H7 (cell line): ENCODE data around the gene CDK13.

GRCh38 chr7:39353476-39354453, 212.4 kb upstream of the YAE1 start:
- RAMPAGE, long total RNA: no peak

DNA sequence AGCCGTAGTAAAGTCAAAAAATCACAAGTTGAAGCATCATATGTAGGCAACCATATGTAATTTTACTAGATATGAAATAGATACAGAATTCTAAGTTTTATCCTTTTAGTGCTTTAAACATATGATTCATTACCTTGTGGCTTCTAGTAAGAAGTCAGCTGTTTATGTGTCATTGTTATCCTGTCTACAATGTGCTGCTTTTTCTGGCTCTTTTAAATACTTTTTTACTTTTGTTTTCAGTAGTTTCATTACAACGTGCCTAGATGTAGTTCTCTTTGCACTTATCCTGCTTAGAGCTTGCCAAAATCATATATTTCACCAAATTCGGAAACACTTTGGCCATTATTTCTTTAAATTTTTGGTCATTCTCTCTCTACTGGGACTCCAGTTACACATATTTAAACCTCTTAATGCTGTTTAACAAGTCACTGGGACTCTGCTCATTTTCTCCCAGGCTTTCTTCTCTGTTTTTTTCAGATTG, 26.4 kb downstream of the YAE1 start:
- RAMPAGE, long total RNA: no peak

DNA sequence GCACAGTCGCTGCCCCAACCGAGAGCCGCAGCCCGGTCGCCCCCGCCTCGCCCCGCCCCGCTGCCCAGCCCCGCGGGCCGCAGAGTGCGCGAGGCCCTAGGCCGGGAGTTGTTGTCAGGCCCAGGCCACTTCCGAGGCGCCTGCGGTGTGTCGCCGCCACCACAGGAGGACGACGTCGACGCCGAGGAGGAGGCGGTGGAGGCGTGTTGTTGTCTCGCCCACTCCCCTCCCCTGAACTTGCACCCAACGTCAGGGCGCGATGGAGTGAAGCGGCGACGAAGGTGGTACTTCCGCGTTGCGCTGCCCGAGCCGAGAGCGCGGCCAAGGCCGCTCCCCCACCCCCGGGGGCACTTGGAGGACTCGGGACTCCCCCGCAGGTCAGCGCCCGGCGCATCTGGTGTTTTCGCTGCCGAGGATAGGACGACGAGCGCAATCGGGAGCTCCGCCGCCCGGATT, at the start of gene CDK13:
CDK13 (plus strand) TSS at position 287 of the 456 bp plus-strand sequence.
- RAMPAGE, long total RNA: no peak

DNA sequence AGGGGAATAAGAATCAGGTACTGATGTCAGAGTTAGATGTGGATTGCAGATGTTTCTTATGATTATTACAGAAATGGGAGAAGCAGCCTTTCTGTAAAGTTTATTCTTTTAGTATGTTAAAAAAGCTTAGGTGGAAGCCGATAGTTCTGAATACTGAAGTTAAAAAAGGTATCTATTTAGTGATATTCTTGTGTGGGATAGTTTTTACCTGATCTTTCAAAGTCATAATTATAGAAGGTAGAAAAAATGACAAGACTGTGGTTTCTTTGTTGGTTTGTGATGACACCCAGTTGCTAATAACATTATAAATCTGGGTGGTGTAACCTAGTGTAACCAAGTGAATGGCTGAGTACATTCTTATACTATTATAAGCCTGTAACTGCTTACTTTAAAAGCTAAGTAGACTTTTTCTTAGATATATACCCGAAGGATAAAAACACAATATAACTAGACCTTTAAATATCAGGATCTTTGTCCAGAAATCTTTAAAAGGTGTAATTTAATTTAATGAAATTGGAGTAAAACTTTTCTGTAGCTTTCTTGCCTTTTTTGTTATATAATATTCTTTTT, 2.3 kb downstream of the CDK13 start:
- RAMPAGE, long total RNA: no peak

DNA sequence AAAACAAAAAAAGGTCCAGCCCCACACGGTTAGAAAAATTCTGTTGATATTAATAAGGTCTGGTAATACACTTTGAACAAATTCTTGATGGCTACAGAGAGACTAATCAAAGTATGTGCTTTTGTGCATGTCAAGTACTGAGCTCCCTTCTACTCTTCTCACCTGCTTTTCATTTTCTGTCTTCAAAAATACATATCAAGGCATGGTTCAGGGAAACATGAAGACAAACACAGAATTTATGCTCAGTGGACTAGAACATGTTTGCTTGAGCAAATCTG, 21.8 kb downstream of the CDK13 start:
- RAMPAGE, long total RNA: no peak

GRCh38 chr7:39987570-39988289, 37.7 kb downstream of the CDK13 start:
- RAMPAGE, long total RNA: no peak

- RAMPAGE, long total RNA: no peak
Measured at GRCh38 chr7:40087963-40088312, 46.5 kb downstream of the MPLKIP start.

DNA sequence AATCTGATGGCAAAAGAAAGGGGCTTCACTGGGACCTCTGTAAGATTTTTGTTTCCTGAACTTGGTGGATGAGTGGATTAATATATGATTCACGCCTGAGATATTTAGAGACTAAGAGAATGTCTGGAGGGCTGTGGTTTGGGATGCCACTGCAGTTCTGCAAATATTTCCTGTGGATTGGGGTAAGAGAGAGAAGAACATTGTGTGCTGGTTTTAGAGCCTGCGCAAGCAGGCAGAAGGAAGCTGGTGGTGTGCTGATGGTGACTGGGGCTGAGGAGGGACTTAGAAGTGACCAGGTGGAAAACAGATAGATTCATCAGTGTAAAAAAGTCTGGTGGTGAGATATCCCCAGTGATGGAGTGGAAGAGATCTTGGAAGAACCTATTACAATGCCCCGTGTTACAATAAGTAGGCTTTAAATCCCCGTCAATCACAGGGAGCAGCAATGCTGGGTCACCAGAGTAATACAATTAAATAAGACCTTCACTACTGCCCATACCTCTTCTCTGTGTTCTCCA, 87.1 kb downstream of the SUGCT start:
- RAMPAGE, long total RNA: no peak

DNA sequence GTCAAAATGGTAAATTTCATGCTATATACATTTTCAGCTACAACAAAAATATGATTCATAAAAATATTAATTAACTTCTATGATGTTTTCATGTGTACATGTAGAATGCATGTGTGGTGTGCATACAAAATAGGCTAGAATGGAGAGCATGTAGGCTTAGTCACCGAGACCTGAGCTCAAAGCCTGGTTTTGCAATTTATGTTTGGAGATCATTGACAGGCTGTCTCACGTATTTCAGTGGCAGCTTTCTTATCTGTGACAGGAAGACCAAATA, 625.7 kb downstream of the SUGCT start:
- RAMPAGE, long total RNA: no peak

DNA sequence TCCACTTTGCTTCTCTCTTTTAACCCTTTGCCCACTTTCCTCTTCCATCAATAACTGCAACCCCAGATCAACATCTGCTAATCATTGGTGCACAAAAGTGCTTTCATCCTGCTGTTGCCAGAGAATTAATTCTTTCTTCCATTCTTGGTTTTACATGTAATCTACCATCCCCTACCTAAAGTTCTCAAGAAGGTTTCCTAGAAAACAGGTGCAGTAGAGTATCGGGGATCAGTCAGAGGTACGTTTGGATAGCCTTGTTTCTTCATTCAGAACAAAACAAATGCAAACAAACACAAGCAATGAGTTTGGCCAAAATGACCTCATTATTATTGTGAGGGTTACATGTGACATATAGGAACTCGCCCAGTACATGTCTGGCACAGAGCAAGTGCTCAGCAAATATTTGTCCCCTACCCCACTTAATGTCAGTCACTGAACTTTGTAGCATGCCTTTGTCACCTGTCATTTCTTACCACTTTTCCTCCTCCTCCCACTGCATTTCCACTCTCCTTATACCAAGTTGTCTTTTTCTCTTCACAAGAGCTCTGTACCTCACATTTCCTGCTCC, 236.3 kb downstream of the INHBA start:
- RAMPAGE, long total RNA: no peak

GRCh38 chr7:41689184-41690436, 13.3 kb downstream of the INHBA start:
- RAMPAGE, long total RNA: no peak

DNA sequence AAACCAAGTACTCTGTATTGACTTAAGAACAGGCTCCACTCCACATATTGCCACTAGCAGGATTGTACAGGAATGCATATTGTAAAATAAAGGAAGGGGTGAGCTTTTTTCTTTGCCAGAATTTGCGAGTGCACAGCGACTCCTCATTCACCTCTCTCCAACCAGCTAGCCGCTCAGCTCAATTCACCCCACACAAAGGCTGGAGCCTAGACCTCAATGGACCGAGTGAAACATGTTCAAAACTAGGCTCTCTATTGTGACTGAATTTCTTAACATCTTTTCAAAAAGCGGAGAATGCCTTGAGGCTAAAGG, 84.3 kb downstream of the GLI3 start:
- RAMPAGE, long total RNA: no peak

DNA sequence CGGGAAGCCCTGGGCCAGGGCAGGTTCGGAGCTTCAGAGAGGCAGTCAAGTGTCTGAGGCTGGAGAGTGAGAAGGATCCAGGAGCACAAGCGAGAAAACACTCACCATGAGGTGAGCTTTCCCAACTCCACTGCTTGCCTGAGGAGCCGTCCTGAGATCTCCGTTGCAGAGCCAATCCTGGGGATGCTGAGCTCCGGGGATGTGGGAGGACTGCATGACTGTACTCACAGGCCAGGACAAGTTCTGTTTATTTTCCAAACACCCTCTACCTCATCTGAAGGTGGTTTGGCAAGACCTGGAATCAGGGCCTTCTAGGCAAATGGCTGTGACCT, 38.7 kb downstream of the GLI3 start:
- RAMPAGE, long total RNA: no peak

DNA sequence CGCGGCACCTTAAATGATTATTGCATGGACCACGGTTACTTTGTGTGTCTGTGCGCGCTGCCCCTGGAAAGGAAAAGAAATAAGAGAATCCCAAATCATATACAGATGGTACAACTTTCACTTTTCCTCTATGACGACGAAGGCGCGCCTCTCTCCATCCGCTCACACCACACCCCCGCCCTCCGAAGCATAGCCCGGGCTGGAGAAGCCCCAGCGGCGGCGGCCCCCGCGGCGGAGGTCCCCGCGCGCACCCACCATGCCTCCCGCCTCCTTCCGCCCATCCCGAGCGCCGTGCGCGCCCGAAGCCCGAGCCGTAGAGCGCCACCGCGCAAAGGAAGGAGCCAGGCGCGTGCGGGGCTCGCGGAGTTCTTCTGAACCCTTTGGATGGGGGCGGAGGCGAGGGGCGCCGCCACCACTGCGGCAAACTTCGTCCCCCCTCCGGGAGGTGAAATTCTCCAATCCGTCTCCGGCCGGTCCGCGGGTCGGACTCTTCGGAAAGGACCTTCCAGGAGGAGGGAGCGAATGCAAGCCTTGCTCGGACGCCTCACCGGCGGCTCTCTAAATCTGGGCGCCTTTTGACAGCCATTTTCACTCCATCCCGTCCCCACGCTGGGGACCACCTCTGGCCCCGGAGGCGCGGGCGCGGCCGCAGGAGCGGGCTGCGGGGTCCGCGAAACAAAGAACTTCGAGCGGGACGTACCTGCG, 586 bp downstream of the GLI3 start:
- RAMPAGE, long total RNA: no peak

- RAMPAGE, long total RNA: no peak
Measured at GRCh38 chr7:42263778-42264561, 27.0 kb upstream of the GLI3 start.

DNA sequence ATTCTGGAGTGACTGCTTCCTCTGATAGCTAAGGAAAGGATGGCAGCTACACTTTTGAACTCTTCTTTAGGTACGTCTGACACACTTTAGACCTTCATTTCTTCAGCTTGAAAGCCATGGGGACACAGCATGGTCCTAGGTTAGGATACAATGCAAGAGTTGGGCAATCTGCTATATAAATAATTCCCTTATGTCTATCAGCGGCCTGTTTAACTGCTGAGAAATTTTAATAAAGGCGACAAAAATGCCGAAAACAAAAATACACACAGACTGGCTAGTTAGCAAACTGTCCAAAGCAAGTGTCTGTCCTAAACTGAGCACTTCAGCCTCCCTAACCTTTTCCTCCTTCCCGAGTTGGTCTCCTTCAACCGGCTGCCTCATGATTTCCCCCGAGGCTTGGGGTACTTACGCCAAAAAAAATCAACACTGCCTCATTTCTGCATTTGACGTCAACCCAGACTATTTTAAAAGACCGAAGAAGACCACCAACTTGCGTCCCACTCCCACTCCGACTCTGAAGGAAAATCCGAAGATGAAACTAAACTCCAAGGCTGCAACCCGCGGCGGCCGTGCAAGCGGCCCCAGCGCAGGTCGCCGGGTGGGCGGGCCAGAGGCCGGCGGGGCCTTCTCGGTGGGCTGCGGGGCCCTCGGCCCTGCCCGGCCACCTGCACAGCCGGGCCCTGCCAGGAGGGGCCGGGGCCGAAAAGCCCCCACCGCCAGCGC, 650 bp downstream of the C7orf25 start:
- RAMPAGE, long total RNA: no peak

- RAMPAGE, long total RNA: no peak
Measured at GRCh38 chr7:43583278-43584032, 547 bp downstream of the STK17A start.

- RAMPAGE, long total RNA: no peak
Measured at GRCh38 chr7:43617391-43618085, 34.6 kb downstream of the STK17A start.

DNA sequence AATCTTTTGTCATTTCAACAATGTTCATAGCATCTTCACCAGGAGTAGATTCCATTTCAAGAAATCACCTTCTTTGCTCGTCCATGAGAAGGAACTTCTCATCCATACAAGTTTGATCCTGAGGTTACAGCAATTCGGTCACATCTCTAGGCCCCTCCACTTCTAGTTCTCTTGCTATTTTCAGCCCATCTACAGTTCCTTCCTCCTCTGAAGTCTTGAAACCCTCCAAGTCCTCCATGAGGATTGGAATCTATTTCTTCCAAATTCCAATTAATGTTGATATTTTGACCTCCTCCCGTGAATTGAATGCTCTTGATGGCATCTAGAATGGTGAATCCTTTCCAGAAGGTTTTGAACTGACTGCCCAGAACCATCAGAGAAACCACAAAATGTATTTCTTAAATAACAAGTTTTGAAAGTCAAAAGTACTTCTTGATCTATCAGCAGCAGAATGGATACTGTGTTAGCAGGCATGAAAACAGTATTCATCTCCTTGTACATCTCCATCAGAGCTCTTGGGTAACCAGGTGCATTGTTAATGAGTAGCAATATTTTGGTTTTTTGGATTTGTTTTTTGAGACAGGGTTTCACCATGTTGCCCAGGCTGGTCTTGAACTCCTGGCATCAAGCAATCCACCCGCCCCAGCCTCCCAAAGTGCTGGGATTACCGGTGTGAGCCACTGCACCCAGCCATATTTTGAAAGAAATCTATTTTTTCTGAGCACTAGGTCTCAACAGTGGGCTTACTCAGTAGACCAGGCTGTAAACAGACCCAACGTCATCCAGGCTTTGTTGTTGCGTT, 49.5 kb downstream of the STK17A start:
- RAMPAGE, long total RNA: no peak

- RAMPAGE, long total RNA: no peak
Measured at GRCh38 chr7:43649583-43650360, 66.9 kb downstream of the STK17A start.